Pericardium (tissue), 1 donor: Measurements from ENCODE around the genes KIR2DL4, DNAAF3, GARIN5B and FIZ1.

DNA sequence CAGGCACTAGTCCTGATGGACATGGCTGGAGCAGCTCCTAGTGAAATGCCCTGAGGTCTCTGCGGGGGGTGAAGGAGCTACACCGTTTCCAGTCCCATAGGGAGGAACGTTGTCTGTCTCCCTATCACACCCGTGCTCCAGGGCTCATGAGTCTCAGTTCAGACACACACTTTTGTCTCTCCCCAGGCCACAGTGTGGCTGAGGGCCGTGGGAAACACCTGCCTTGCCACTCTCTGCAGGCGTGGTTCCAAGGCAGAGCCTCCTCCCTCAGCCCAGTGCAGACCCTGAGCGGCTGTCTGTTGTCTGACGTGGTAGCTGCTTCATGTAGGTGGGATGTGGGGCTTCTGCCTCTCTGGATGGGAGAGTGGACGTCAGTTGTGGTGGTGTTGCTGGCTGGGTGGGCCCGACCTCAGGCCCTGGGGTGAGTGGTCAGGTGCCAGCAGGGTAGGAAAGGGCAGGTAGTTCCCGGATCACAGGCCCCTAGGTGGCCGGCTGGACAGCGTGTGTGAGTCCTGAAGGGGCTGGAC lies 6.0 kb upstream of the LILRB1 start:
- RRBS, result no CpG with 5 or more reads among the region's 13 CpGs

- RRBS, result no CpG with 5 or more reads among the region's 15 CpGs
Observed at GRCh38 chr19:54803322-54803866, at the start of gene KIR2DL4. KIR2DL4 (plus strand) TSS chr19:54803610.

DNA sequence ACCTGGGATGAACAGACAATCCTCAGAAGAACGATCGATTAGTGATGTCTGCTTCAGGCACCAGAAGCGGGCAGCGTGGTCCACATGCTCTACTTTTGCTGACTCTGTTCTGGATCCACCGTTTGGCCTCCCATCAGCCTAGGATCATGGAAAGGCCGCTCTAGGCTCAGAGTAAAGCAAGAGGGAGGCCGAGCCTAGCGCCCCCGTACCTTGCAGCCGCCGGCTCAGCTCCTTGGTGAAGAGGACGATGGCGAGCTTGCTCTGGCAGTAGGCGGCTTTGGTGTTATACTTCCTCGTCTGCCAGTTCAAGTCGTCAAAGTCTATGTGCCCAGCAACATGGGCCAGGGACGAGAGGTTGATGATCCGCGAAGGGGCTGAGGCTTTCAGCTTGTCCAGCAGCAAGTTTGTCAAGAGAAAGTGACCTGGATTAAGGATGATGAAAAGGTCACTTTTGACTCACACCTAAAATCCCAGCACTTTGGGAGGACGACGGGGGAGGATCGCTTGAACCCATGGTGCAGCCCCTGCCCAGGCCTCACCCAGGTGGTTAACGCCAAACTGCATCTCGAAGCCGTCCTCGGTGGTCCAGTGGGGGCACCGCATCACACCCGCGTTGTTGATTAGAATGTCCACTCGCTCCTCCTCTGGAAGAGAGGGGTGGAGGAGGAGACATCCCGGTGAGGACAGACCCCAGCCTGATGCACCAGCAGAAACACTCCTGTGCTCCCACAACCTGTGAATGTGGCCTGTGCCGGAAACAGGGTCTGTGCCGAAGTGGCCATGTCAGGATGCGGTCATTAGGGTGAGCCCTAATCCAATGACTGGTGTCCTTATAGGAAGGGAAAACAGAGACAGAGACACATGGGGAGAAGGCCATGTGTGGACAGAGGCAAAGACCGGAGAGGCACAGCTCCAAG lies 10.3 kb upstream of the GP6 start:
- RRBS, result 96% methylated on average over 4 of the region's 35 CpGs

GRCh38 chr19:55118041-55118263 lies 515 bp upstream of the PPP1R12C start:
- RRBS, result no CpG with 5 or more reads among the region's 14 CpGs

- RRBS, result 2% methylated on average over 5 of the region's 41 CpGs
Observed at GRCh38 chr19:55165536-55166404, 643 bp downstream of the DNAAF3 start.

GRCh38 chr19:55166405-55167409 lies at the start of gene DNAAF3:
DNAAF3 (minus strand) TSS chr19:55166613.
- RRBS, result no CpG with 5 or more reads among the region's 44 CpGs

DNA sequence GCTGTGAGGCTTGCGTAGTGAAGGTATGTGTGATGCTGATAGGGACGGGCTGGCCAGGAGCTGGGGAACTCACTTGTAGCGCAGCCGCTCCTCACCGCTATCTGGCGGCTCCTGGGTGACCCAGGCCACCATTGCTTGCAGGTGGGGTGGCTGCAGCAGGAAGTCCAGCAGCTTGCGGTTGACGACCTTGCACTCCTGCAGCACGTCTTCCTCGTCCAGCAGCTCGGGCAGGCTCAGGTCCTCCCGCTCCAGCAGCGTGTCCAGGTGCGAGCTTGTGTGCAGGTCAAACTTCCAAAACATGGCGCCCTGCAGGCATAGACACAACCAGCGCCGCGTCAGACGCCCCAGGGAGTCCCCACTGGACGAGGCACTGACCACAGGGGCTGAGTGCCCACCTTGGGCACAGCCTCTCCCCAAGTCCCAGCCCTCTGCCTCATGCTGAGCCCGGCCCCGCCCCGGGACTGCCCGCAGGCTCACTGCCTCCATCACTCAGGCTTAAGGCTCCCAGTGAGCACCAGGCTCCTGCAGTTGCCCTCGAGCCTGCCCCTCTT lies 11.9 kb downstream of the PPP6R1 start:
- RRBS, result no CpG with 5 or more reads among the region's 25 CpGs

DNA sequence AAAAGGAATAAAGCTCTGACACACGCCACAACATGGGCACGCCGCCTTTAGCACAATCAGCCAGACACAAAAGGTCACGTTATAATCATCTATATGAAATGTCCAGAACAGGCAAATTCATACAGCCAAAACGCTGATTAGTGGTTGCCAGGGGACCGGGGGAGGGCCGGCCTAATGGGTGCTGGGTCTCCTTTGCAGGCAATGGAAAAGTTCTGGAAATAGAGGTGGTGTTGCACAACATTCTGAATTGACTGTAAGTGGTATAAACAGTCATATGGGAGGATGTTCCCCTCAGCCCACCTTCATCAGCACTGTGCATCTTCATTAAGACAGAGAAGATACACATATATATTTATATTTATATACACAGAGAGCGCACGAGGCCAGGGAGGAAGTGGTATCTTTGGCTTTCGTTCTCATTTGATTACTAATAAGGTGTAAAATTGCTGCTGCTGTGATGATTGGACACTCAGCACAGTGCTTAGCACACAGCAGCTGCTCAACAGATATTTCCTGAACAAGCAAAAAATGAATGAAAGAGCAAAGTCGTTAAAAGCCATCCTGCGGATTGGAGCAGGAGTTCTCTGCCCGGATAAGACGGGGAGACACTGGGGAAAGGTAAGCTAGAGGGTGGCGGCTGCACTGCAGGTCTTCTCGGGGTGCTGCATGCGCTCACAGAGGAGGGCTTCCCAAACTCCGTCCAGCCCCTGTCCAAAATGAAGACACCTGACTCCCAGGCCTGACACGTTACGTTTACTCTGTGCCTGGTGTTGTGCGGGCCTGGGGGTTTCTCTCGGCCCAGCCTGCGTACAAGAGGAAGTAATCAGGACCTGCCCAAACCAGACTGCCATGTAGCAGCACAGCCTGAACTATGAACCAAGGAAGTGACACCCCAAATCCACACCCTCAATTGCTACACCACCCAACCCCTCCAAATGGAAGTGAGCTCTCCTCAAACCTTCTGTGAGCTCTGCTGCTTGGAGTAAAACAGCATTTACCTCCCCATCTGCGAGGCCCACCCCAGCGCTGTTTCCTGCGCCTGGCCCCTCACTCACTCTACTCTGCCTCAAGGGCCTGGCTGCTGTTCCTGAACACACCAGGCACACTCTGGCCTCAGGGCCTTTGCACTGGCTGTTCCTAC lies 3.4 kb downstream of the HSPBP1 start:
- RRBS, result no CpG with 5 or more reads among the region's 26 CpGs

GRCh38 chr19:55308282-55308888 lies 16.8 kb downstream of the TMEM150B start:
- RRBS, result no CpG with 5 or more reads among the region's 25 CpGs

DNA sequence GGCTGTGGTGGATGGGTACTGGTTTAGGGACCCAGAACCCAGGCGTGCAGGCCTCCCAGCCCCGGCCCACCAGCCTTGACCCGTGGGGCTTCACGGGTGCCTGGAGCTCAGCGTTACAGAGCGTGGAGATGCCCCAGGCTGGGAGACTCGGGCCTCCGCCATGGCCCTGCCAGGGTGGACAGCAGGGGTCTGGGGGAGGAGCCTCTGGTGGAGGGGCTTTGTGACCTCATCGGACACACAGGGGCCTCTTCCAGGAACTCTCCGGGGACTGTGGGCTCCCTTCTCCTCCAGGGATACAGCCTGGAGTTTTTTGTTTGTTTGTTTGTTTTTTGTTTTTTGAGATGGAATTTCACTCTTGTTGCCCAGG lies at the start of gene GARIN5B:
Gene GARIN5B, minus strand, starts transcription at position 191 of the 367 bp plus-strand sequence.
- RRBS, result no CpG with 5 or more reads among the region's 10 CpGs

DNA sequence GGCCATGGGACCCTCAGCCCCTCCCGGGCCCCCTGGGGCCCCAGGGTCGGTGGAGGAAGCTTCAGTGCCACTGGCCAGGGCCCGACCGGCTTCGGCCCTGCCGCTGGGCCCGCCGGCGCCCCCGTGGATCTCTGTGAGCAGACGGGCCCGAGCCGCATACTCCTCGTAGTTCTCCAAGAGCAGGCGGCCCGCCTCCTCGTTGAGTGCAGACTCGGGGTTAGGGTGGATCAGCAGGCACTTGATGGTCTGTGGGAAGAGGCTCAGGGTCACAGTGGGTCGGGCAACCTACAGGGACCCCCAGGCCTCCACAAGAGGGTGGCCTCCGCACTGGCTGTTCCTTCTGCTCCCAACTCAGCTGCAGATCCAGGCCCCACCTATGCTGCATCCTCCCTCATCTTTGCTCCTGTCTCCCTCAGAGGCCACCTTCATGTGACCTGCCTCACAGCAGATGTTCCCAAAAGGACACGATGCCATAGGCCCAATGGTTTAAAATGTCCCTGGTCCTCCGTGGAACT lies 6.0 kb downstream of the UBE2S start:
- RRBS, result 87% methylated on average over 4 of the region's 22 CpGs

DNA sequence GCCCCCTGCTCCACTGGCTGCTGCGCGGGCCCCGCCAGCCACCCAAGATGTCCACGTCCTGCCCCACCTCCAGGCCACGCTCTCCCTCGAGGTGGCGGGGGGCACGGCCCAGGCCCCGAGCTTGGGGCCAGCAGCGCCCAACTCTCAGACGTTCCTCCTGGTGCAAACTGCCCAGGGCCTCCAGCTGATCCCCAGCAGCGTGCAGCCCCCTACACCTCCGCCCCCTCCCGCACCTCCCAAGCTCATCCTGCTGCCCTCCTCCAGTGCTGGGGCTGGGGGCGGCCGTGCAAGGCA lies 1.9 kb upstream of the NAT14 start:
- RRBS, result no CpG with 5 or more reads among the region's 16 CpGs

- RRBS, result no CpG with 5 or more reads among the region's 30 CpGs
Observed at GRCh38 chr19:55577490-55578159, 3.0 kb downstream of the ZNF579 start.

- RRBS, result 2% methylated on average over 13 of the region's 22 CpGs
Observed at GRCh38 chr19:55579815-55580686, 597 bp downstream of the ZNF579 start.

DNA sequence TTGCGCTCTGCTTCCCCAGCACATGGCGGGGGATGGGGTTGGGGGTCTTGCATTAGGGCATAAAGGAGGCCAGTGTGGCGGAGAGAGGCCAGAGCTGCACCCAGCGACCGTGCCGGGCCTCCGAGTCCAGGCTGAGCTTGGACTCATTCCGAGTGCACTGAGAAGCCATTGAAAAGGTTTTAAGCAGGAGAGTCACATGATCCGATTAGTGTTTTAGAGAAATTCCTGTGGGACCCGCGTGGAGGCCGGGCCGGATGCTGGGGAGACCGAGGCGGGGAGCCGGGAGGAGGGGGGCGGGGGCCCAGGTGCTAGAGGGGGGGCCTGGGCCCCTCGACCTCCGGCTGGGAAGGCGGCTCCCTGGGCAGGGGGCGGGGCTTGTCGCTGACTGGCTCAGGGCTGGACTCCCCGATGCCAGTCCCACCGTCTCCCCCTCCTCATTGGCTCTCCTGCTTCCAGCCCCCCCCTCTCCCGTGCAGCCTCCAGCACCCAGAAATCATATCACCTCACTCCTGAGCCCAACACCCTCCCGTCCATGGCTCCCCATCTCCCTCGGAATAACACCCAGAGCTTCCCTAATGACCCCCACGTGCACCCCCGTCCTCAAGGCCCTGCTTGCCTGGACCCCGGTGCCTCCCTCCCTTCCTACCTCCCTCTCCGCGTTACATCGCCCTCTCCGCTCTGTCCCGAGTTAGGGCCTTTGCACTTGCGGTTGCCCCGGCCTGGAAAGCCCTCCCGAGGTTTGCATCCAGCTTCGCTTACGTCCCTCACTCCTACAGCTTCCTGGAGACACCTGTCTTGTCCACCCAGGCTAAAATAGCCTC lies 5.2 kb upstream of the ZNF579 start:
- RRBS, result 4% methylated on average over 10 of the region's 40 CpGs

GRCh38 chr19:55598599-55599862 lies at the start of gene FIZ1:
FIZ1 (minus strand) TSS chr19:55599517.
- RRBS, result 3% methylated on average over 16 of the region's 52 CpGs

DNA sequence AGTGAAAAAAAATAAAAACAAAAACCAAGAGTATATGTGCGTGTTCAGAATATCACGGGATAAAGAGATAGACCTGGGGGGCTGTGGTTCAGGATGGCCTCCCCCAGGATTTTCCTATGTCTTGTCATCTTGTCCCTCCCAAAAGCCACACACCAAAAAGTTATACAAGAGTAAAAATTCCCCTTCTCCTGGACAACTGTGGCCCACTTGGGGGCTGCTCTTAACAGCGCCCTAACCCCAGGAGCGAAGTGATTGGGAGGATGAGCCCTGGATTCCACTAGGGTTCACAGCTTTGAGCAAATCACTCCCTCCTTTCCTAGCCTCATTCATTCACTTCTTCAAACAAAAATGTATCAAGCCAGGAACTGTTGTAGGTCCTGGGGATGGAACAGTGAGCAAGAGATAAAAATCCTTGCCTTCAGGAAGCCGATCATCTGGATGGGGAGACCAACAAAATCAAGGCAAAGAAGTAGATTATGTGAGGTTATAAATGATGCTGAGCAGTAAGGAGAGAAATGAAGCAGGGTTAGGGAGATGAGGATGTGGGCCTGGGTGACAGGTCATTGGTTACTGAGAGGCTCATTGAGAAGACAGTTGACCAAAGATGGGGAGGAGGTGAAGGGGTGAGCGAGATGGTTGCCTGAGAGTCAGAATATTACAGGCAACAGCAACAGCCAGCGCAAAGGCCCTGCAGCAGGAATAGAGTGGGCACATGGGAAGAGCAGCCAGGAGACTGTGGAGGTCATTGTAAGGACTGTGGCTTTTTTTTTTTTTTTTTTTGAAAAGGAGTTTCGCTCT lies 2.3 kb downstream of the ZNF865 start:
- RRBS, result no CpG with 5 or more reads among the region's 8 CpGs

GRCh38 chr19:55676836-55677635 lies 2.0 kb downstream of the EPN1 start:
- RRBS, result no CpG with 5 or more reads among the region's 8 CpGs

- RRBS, result 87% methylated on average over 9 of the region's 27 CpGs
Observed at GRCh38 chr19:55694396-55695026, 19.5 kb downstream of the EPN1 start.

DNA sequence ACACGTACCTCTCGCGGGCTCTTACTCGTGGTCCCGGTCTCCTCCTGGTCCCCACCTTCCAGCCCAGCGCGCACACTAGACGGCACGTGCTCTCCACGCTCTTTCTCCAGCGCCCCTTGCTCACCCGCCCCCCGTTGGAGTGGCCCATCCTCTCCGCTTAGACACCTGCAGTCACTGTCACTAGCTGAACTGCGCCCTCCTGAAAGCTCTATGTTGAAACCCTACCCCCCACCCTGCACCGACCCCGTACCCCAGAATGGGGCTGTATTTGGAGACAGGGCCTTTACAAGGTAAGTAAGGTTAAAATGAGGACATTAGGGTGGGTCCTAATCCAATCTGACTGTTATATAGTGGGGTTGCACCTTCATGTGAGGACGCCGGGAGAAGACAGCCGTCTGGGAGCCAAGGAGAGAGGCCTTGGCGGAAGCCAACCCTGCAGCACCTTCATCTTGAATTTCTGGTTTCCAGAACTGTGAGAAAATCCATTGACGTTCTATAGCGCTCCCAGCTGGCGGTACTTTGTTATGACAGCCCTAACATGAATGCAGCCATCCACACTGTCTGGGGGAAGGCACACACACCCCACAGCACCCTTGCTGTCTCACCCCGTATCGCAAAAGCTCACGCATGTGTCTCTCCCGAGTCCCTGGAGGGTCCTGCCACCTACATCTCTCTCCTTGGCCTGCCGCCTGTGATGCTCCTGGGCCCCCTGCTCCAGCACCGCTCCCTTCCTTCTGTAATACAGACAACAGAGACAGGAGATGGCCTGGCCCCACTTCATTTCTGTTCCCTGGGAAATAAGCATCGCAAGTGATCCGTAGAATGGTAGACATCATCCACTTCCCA lies 29.3 kb downstream of the EPN1 start:
- RRBS, result no CpG with 5 or more reads among the region's 32 CpGs